Right common carotid artery plus branches (tissue), 1 donor: ENCODE measurements around the genes DENND5A and WEE1.

GRCh38 chr11:8617300-8618042, 23.4 kb upstream of the STK33 start:
- PRO-cap, result no peak

- PRO-cap, result no peak
These were observed 19.4 kb downstream of the TRIM66 start for GRCh38 chr11:8662692-8663817.

DNA sequence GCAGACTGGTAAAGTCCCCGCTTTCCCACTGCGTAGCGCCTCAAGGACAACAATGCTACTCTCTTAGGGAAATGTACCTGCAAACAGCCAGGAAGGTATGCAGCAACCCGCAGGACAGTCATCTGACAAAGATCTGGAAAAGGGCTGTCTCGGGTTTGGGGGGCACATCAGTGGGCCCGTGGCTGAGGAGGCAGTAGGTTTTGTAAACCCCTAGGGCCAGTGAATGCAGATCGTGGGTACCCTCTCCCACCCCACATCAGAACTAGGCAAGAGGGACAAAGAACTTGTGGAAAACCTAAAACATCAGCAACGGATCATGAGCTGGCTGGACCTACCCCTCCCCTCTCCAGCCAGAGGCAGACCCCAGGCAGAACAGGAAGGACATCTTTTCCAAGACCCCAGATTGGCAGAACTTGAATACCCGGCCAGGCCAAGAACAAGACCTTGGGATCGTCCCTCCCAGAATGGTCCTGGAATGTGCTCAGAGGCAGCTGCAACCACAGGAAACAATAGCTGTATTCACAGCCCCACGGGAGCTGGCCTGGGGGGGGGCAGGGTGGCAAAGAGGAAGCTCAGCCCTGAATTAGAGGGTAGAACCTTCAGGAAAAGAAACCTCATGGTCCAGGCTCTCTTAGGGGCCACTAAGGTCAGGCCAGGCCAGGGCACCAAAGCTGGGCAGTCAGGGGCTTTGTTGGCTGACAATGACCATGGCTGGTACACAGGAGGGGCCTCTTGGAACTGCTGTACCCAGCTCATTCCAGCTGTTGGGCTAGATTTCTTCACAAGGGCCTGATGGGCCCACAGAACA, 17.1 kb downstream of the RPL27A start:
- PRO-cap, result no peak

GRCh38 chr11:8701795-8702973, 19.6 kb downstream of the RPL27A start:
- PRO-cap, result no peak

DNA sequence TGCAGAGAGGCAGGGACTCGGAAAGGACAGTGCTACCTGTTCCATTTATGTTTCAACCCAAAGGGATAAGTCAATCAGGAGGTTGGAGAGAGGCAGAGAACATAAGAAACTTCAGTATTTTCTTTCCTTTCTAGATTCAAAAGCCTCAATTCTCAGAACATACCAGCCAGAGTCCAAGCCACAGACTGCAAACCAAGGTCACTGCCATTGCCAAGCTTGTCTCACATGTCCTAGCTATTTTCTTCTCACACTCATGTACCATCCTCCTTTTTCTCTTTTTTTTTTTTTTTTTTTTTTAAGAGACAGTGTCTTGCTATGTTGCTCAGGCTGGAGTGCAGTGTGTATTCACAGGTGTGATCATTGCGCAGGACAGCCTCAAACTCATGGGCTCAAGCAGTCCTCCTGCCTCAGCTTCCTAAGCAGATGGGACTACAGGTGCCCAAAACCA, 11.2 kb downstream of the DENND2B start:
- PRO-cap, result no peak

GRCh38 chr11:8867059-8867400, 44.0 kb upstream of the AKIP1 start:
- PRO-cap, result no peak

GRCh38 chr11:9060934-9061133, 30.6 kb downstream of the SCUBE2 start:
- PRO-cap, result no peak

DNA sequence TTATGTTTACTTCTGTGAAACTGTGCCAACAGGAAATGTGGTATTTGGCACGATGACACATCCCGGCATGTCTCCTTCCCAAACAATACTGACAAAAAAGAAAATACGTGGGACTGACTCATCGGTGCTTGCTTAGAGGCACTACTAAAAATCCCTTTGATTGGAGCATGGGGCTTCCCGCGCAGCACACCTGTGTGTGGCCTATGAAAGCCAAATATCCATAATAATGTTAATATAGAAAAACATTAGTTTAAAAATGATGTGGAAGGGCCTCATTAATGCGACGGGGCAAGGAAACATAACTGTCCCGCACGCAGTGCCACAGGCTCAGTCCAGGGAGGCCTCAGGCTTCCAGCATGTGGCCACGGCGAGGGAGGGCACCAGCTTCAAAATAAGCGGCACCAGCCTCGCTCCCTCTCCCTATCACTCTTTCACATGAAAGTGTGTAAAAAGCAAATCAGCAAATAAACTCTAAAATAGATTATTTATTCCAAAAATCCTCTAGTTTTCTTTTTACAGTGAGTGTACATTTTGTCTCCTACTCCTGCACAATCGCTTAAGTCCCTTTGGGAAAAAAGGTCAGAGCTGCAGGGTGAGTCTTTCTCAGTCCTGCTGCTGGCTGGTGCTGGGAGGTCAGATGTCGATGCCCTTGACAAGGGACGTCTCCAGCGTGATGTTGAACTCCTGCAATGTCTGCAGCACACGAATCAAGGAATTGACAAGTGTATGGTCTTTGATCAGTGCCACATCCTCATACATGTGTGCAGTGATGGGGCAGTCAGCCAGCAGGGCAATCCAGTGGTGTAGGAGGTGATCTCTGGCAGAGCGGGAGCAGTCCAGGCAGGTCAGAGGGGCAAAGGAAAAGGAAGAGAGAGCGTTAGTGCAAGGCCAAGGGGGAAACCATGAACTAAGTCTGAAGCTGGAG, 47.9 kb upstream of the SCUBE2 start:
- PRO-cap, result no peak

- PRO-cap, result no peak
These were observed 79.4 kb downstream of the DENND5A start for GRCh38 chr11:9185668-9186276.

GRCh38 chr11:9265241-9265602, at the start of gene DENND5A:
TSS of gene DENND5A (minus strand) at chr11:9265350.
- PRO-cap, result bidirectional peak, plus-strand start at chr11:9265444, minus-strand start at chr11:9265343

GRCh38 chr11:9385284-9385783, 882 bp downstream of the IPO7 start:
- PRO-cap, result no peak

GRCh38 chr11:9461690-9462493, 1.1 kb downstream of the ZNF143 start:
- PRO-cap, result no peak

GRCh38 chr11:9529954-9530701, 43.3 kb upstream of the WEE1 start:
- PRO-cap, result no peak

DNA sequence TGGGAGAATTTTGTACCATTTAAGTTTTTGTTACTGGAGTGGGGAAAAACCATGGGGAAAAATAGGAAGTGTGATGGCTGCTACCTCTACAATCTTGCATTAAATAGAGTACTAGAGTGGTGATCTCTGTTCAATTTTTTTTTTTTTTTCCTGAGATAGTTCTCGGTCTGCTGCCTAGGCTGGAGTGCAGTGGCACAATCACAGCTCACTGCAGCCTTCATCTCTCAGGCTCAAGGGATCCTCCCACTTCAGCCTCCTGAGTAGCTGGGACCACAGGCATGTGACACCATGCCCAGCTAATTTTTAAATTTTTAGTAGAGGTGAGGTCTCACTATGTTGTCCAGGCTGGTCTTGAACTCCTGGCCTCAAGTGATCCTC, 3.3 kb upstream of the WEE1 start:
- PRO-cap, result no peak

GRCh38 chr11:9573601-9574139, at the start of gene WEE1:
TSS of gene WEE1 (plus strand) at chr11:9573670.
- PRO-cap, result bidirectional peak, plus-strand start at chr11:9573691, minus-strand start at chr11:9573360; unidirectional peak, plus-strand start at chr11:9573907

- PRO-cap, result no peak
These were observed 3.0 kb downstream of the WEE1 start for GRCh38 chr11:9576444-9576834.

GRCh38 chr11:9662137-9662704, 1.7 kb upstream of the SWAP70 start:
- PRO-cap, result unidirectional peak, plus-strand start at chr11:9662637

GRCh38 chr11:9663297-9663830, 513 bp upstream of the SWAP70 start:
- PRO-cap, result no peak

DNA sequence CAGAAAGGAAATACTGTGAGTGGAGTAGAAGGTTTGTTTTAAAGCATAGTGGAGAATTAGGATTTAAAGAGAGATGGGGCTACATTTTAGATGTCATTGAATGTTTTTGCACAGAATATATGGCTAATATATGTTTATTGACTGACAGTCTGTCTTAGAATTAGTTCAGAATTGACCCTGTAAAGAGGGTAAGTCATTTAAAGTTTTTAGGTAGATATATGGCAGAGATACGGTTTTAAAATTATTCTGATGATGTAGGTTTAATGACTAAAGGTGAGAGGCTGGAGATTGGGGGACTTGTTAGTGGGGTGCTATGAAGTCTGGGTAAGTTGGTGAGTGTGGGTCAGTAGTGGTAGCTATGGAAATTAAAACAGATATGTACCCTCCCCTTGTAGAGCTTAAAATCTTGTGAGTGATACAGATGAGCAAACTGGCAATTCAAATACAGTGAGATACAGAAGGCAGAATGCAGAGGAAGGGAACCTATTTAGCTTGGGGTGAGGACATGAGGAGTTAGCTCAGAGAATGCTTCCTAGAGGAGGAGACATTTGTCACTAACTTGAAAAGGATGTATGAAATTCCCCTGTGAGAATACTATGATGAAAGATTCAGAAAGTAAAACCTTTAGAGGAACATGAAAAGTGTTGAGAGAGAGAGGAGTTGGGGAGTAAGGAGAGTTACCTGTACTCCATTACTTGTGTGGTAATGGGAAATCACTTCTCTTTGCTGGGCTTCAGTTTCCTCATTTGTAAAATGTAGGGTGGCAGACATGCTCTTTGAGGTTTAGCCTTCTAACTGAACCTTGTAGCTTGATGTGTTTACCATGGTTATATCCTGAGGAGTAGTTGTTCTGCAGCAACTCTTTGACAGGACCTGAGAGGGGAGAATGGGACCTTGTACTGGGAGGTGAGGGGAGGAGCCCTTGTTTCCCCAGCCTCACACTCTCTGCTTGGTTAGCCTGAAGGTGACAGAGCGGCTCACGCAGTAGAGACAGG, 17.7 kb downstream of the SWAP70 start:
- PRO-cap, result no peak

DNA sequence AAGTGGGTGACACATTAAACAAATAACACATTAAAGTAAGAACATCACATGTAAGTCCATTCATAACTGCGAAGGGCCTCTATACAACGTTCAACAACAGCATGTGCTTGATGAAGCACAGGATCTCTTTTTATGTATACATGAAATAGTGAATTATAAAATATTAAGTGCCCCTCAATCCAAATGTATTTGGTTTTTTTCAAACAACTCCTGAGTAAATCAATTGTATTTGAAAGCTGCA, 290.5 kb downstream of the SWAP70 start:
- PRO-cap, result no peak